Cardiac atrium fibroblast (primary cell): ENCODE results near the genes TIMM23, SYT15 and FAM25G.

DNA sequence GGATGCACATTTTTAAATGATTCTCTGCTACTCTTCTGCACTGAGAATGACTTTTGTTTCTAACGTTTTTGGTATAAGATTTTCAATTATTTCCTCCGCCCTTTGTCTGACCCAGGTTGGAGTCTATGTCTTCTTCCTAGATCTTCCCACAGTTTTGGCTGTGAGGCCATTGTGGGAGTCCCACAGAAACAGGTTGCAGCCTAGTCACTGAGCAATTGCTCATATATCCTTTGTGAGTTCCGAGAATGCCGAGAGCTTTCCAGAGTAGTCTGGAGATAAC, 167.9 kb upstream of the ZNF32 start:
- RAMPAGE, long total RNA: no peak

DNA sequence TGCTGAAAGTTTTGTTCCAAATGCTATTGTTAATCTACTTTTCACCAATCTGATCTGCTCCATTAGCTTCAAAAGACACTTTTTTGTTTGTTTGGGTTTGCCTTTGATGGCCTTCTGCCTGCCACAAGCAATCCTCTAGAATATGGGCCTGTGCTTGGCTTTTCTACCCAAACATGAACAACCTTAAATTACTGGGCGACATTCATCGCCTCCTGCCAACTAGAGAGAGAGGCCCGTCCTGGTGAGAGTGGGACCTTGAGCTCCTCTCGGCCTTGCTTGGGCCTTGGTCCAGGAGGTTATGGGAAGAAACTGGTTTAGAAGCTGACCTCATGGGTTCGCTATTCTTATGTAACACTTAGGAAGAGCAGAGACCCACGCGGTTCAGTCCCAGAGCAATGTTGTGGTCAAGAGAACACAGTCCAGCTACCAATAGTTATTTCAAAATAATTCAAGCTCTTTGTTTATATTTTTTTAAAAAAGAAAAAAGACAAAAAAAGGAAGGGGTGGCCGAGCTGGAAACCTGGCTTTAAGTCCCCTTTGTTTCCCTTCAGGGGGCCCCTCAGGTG, 176.2 kb upstream of the ZNF32 start:
- RAMPAGE, long total RNA: no peak

GRCh38 chr10:43972234-43972494, 323.5 kb upstream of the ZNF32 start:
- RAMPAGE, long total RNA: no peak

- RAMPAGE, long total RNA: no peak
Observed at GRCh38 chr10:44383422-44384430, 1.2 kb downstream of the CXCL12 start.

- RAMPAGE, long total RNA: no peak
Observed at GRCh38 chr10:44968873-44969407, 9.3 kb downstream of the RASSF4 start.

GRCh38 chr10:44980178-44980579, 1.6 kb upstream of the DEPP1 start:
- RAMPAGE, long total RNA: no peak

DNA sequence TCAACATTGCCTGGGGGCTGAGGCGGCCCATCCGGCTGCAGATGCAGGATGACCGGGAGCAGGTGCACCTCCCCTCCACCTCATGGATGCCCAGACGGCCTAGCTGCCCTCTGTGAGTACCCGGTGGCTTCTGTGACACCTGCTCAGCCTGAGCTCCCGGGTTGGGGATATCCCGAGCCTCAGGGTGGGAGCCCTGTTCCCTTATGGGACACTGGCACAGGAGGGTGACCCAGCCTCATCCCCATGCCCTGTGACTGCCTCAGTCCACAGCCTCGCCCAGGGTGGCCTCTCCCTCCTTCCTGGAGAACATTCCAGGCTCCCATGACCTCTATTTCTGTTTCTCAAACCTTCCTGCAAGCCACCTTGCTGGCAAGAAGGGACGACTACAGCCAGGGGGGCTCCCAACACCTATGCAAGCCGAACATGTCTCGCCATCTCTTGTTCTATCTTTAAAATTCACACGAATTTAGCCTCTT, 4.0 kb upstream of the DEPP1 start:
- RAMPAGE, long total RNA: no peak

DNA sequence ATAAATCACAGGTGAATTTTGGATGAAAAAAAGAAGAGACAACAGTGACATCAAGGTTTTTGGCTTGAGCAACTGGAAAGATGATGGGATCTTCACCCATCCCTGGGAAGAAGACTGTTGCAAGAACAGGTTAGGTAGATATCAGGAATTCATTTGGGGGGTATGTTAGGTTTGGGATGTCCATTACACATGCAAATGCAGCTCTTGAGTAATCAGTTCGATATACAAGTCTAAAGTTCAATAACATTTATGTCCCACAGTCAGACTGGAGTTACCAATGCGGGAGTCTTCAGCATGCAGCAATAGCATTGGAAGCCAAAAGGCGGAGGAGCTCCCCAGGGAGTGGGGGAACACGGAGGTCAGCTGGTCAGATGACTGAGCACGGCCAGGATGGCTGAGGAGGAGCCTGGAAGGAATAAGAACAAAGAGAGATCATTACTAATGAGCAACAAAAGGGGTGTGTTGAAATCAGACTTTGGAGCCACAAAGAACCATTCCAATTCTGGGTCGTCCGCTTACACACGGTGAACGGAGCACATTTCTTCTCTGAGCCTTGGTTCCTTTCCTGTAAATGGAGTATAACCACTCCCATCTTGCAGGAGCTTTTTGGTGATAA, 604 bp upstream of the ZNF22 start:
- RAMPAGE, long total RNA: no peak

GRCh38 chr10:45446603-45446905, 72.5 kb downstream of the ALOX5 start:
- RAMPAGE, long total RNA: no peak

DNA sequence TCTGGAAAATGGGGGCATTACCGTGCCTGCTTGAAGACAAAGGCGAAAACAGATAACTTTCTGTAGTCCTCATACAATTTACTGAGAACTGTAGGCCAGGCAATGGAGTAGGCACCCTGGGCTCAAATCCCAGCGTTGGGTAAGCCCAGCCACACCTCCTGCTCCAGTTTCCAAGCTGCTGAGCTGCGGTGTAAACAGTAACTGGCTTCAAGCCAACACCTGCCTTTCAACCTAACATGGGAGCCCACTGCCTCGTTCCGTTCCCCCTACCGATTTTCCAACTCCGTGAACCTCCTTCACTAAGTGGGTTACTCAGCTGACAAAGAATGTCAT, 654 bp upstream of the ZFAND4 start:
- RAMPAGE, long total RNA: no peak

- RAMPAGE, long total RNA: start-site peak on the plus strand at chr10:45972498-45972548, 513 and 36 reads in 2 replicates
Observed at GRCh38 chr10:45972190-45973194, at the start of gene TIMM23. Gene TIMM23, plus strand, starts transcription at chr10:45972489.

- RAMPAGE, long total RNA: no peak
Observed at GRCh38 chr10:46014653-46015639, 15.5 kb downstream of the NCOA4 start.

DNA sequence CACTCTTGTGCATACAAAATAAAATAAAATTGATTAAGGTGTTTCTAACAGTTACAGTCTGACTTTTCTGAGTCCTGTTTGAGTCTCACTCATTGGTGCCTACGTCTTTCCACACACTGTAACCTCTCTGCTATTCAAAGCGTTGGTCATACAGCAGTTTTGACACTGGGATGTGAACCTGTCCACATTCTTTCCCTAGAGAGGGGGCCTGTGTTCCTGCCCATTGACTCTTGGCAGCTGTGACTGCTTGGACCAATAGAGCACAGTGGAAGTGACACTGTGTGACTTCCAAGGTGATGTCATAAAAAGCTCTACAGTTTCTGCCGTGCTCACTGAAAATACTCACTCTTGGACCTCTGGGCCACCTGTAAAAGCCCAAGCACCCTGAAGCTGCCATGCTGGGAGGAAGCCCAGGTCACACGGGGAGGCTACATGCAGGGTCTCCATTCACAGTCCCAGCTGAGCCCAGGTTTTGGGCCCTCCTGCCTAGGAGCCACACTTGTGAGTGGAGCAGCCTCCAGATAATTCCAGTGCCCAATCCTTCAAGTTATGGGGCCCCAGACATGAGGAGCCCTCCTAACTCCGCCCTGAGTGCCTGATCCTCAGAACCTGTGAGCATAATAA, 737 bp upstream of the ANTXRL start:
- RAMPAGE, long total RNA: no peak

- RAMPAGE, long total RNA: no peak
Observed at GRCh38 chr10:46524096-46524864, 32.2 kb downstream of the GPRIN2 start.

GRCh38 chr10:46578900-46579219, at the start of gene SYT15:
Gene SYT15, plus strand, starts transcription at chr10:46579128.
- RAMPAGE, long total RNA: no peak

- RAMPAGE, long total RNA: no peak
Observed at GRCh38 chr10:47254849-47255572, 45.0 kb upstream of the GDF10 start.

- RAMPAGE, long total RNA: no peak
Observed at GRCh38 chr10:47402554-47403325, 18.6 kb upstream of the ZNF488 start.

DNA sequence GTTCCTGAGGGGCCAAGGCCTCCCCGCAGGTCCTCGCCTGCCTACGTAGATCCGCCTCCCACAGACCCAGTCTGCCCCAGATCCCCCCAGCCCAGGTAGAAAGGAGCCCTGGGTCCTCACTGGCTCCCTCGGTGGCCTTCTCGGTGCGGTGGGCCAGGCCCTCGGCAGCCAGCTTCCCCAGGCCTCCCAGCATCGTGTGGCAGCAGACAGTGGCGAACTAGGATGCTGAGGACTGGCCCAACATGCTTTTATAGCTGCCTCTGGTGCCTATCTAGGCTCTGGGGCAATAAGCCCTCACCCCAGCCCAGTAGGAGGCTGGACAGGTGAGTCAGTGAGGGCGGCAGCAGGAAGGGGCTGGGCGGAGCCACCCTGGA, at the start of gene FAM25G:
Gene FAM25G, minus strand, starts transcription at position 219 of the 374 bp plus-strand sequence.
- RAMPAGE, long total RNA: no peak

DNA sequence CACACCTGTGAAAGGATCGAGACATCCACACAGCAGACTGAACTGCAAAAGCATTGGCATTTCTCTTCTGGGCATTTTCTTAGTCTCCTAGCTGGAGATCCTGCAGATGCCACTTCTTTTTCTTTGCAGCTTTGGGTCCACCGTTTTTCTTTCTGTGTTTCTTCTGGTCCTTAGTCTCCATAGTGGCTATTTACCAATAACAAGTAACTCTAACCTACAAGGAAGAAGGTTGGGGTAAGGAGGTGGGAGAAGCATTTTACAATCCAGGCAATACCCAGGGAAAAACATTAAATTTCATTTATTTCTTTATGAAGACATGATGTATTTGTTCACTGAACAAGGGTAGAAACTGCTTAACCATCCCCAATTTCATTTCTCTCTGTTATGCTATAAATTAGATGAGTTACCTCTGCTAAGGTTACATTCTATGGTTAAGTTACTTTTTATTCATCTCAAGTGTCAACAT, 28.3 kb upstream of the AGAP9 start:
- RAMPAGE, long total RNA: no peak

DNA sequence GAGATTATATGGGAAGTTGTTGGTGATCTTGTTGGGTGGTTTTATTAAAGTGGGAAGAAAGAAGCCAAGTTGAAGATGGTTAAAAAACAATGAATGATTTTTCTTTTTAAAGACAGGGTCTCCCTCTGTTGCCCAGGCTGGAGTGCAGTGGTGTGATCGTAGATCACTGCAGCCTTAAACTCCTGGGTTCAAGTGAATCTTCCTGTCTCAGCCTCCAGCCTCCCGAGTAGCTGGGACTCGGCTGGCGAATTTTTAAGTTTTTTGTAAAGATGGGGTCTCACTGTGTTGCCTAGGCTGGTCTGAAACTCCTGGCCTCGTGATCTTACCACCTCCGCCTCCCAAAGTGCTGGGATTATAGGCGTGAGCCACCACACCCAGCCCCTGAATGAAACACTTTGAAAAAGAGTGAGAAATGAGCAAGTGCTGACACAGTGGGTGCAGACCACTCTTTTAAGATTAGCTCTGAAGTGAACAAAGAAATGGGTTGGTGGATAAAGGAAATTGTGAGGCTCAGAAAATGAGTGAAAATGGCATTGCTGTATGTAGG, 10.7 kb downstream of the MAPK8 start:
- RAMPAGE, long total RNA: no peak